BE2C (cell line): ENCODE measurements around a stretch of chr1.

DNA sequence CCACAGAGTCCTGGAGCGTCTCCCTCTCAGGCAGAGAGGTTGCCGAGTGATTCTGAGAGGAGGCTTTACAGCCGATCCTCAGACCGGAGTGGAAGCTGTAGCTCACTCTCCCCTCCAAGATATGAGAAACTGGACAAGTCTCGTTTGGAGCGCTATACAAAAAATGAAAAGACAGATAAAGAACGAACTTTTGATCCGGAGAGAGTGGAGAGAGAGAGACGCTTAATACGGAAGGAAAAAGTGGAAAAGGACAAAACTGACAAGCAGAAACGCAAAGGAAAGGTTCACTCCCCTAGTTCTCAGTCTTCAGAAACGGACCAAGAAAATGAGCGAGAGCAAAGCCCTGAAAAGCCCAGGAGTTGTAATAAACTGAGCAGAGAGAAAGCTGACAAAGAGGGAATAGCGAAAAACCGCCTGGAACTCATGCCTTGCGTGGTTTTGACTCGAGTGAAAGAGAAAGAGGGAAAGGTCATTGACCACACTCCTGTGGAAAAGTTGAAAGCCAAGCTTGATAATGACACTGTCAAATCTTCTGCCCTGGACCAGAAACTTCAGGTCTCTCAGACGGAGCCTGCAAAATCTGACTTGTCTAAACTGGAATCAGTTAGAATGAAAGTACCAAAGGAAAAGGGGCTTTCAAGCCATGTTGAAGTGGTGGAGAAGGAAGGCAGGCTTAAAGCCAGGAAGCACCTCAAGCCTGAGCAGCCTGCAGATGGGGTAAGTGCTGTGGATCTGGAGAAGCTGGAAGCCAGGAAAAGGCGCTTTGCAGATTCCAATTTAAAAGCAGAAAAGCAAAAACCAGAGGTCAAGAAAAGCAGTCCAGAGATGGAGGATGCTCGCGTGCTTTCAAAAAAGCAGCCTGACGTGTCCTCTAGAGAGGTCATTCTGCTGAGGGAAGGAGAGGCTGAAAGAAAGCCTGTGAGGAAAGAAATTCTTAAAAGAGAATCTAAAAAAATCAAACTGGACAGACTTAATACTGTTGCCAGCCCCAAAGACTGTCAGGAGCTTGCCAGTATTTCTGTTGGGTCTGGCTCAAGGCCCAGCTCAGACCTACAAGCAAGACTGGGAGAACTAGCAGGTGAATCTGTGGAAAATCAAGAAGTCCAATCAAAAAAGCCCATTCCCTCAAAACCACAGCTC, 47.1 kb downstream of the ZBTB17 start:
- RRBS: 93% methylated on average over 3 of the region's 22 CpGs

DNA sequence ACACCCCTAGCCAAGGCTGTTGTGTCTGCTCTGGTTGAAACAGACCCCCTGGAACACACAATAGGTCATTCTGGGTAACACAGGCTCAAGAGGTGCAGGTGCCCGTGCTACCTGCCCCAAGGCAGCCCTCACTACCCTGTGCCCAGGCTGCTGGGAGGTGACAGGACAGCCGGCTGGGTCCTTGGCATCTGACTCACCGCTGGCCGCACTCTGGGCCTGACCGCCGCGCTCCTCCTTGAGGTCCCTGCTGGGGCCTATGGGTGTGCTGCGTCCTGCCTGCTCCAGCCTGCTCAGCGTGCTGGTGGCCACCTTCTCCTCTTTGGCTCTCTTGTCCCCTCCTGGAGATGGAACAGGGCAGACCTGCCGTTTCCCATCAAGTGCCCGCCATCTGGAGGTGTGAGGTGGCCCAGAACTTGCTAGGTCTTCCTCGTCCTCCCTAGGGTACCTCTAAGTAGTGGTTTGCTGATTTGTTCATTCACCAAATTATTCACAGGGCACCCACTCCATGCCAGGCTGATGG, 29.9 kb downstream of the ZBTB17 start:
- RRBS: no CpG with 5 or more reads among the region's 12 CpGs

- RRBS: no CpG with 5 or more reads among the region's 11 CpGs
These were observed 29.0 kb downstream of the ZBTB17 start for GRCh38 chr1:15946898-15947347.

- RRBS: no CpG with 5 or more reads among the region's 13 CpGs
These were observed 17.8 kb upstream of the FAM131C start for GRCh38 chr1:16091191-16091766.

GRCh38 chr1:16115203-16116459, 40.2 kb downstream of the EPHA2 start:
- RRBS: no CpG with 5 or more reads among the region's 29 CpGs

- RRBS: no CpG with 5 or more reads among the region's 31 CpGs
These were observed 17.9 kb downstream of the EPHA2 start for GRCh38 chr1:16137864-16138409.

GRCh38 chr1:16138781-16139648, 16.9 kb downstream of the EPHA2 start:
- RRBS: no CpG with 5 or more reads among the region's 11 CpGs

DNA sequence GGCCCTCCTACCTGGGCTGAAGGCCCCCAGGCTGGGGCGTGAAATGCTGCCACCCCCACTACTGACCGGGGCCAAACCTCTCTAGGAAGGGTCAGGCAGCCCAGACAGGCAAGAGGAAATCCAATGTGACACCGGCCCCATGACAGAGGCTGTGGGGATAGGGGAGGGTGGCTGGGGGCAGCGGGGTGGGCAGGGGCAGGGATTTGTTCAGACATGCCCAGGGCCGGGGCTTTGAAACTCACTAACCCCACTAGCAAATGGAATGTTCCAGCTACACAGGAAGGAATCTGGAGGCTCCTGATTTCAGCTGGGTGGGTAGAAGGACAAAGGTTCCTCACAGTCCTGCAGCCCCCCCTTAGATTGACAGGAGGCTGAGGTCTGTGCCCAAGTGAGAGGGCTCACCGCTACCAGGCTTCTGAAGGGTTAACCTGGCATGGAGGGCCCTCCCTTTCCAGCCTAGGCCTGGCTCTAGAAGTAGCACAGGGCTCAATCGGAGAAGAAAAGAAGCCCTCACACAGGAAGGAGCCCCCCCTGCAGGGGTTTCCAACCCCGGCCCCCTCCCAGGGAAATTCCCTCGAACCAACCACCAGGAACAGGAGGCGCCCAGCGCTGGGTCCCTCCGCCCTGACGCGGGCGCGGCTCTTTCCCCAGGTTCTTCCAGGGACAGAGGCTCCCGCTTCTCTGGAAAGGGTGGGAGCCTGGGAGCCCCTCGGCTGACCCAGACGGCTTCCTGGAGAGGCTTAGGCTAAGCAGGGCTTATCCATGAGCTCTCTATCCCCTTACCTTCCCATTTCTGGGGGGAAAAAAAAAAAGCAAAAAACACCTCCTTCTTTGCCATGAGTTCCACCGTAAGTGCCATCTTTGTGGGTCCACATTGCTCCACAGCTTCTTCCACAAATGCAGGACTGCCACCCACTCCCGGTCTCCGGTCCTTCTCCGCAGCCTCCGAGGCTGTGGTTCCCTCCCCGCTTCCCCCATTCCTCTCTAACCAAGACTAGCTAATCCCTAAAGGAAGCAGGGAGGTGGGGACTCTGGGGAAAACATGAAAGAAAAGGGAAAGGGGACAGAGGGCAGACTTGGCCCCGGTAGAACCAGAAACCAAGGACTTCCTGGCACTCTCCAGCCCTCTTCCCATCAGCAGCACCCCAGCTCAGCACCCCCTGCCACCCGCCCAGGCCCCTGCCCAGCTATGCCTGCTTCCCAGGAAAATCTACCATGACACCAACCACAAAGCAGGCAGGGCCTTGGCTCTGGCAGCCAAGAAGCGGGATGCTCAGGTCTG, 3.1 kb downstream of the EPHA2 start:
- RRBS: 76% methylated on average over 4 of the region's 28 CpGs

DNA sequence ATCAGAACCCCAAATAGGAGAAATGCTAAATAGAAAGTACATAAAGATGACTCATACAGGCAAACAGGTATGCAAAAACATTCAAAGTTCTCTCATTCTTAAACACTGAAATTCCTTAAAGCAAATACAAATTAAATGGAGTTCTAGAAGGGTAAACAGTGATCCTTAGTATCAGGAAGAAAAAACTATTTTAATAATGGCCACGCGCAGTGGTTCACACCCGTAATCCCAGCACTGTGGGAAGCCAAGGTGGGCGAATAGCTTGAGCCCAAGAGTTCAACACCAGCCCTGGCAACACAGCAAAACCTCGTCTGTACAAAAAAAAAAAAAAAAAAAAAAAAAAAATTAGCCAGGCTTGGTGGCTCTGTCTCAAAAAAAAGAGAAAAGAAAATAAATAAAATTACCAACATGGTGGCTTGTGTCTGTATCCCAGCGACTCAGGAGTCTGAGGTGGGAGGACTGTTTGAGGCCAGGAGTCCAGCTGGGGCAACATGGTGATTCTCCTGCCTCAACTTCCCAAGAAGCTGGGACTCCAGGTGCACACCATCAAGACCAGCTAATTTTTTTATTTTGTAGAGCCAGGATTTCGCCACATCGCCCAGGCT, 17.4 kb downstream of the FBXO42 start:
- RRBS: no CpG with 5 or more reads among the region's 8 CpGs

DNA sequence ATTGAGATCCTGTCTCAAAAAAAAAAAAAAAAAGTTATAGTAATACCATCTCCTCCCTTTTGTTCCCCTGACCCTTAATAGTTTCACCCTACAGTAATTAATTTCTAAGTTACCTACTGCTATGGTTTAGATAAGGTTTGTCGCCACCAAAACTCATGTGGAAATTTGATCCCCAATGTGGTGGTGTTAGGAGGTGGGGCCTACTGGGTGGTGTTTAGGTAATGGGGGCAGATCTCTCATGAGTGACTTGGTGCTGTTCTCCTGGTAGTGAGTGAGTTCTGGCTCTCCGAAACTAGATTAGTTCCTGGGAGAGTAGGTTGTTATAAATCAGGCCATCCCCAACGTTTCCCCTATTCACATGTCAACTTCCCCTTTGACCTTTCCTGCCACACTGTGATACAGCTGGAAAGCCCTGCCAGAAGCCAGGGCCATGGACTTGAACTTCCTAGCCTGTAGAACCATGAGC, 9.7 kb downstream of the FBXO42 start:
- RRBS: no CpG with 5 or more reads among the region's 3 CpGs

- RRBS: no CpG with 5 or more reads among the region's 9 CpGs
These were observed 4.8 kb downstream of the SZRD1 start for GRCh38 chr1:16371748-16372274.

- RRBS: no CpG with 5 or more reads among the region's 14 CpGs
These were observed 8.5 kb downstream of the SZRD1 start for GRCh38 chr1:16375477-16376042.

GRCh38 chr1:16378544-16378816, 11.4 kb downstream of the SZRD1 start:
- RRBS: no CpG with 5 or more reads among the region's 5 CpGs

DNA sequence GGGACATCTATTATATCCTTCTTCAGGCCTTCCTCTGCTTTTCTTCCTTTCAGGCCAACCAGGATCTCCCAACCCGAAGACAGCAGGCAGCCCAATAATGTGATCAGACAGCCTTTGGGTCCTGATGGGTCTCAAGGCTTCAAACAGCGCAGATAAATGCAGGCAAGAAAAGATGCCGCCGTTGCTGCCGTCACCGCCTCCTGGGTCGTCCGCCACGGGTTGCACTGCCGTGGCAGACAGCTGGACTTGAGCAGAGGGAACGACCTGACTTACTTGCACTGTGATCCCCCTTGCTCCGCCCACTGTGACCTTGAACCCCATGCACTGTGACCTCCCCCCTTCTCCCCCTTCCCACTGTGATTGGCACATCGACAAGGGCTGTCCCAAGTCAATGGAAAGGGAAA, 27.9 kb downstream of the SZRD1 start:
- RRBS: no CpG with 5 or more reads among the region's 13 CpGs

DNA sequence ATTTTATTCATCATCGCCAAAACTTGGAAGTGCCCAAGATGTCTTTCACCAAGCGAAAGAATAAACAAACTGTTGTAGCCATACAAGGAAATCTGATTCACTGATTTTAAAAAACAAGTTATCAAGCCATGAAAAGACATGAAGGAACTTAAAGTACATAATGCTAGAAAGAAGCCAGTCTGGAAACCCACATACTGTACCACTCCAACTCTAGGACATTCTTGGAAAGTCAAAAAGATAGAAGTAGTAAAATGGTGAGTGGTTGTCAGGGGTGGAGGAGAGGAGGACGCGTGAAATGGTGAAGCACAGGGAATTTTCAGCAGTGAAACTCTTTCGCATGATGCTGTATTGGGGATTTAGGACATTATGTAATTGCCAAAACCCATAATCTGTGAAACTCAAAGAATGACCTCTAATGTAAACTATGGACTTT, 165.5 kb downstream of the NECAP2 start:
- RRBS: no CpG with 5 or more reads among the region's 5 CpGs

DNA sequence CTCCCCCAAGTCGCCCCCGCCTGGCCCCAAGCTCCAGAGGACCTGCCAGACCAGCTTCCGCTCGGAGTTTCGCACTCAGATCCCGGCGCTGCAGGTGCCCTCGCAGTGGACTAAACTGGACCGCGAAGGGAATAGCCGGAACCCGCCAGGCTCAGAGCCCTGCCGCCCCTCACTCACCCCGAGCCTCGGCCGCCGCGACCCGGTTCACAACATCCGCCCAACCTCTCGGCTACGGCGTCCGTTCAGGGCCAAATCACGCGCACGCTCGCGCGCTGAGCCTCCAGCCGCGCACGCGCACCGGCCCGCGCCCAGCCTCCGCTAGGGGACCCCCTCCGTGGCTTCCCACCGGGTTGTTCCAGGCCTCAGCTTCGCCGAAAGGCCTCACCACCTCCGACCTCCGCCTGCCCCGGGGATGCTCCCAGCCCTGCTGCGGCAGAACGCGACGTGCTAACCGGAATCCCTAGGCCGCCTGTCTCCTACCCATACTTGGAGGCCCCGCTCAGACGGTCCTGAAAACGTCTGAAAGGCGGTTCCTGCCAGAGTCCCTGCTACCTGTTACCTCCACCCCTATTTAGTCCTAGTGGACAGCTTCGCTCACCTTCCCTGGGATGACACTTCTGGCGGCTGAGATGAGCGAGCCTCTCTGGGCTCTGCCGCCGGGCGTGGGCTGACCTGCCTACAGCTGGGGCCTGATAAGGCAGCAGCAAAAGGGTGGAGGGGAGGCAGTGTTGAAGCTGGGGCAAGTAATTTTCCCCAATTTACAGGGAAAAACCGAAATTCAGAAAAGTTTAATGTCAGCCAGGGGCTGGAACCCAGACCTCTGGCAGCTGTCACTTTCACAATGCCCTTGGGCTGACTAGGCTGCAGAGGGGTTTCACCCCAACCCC, 204.2 kb downstream of the NECAP2 start:
- RRBS: 1% methylated on average over 29 of the region's 62 CpGs

- RRBS: no CpG with 5 or more reads among the region's 3 CpGs
These were observed 52.0 kb upstream of the CROCC start for GRCh38 chr1:16869722-16870053.

- RRBS: 87% methylated on average over 7 of the region's 64 CpGs
These were observed 49.4 kb upstream of the CROCC start for GRCh38 chr1:16872105-16872980.

DNA sequence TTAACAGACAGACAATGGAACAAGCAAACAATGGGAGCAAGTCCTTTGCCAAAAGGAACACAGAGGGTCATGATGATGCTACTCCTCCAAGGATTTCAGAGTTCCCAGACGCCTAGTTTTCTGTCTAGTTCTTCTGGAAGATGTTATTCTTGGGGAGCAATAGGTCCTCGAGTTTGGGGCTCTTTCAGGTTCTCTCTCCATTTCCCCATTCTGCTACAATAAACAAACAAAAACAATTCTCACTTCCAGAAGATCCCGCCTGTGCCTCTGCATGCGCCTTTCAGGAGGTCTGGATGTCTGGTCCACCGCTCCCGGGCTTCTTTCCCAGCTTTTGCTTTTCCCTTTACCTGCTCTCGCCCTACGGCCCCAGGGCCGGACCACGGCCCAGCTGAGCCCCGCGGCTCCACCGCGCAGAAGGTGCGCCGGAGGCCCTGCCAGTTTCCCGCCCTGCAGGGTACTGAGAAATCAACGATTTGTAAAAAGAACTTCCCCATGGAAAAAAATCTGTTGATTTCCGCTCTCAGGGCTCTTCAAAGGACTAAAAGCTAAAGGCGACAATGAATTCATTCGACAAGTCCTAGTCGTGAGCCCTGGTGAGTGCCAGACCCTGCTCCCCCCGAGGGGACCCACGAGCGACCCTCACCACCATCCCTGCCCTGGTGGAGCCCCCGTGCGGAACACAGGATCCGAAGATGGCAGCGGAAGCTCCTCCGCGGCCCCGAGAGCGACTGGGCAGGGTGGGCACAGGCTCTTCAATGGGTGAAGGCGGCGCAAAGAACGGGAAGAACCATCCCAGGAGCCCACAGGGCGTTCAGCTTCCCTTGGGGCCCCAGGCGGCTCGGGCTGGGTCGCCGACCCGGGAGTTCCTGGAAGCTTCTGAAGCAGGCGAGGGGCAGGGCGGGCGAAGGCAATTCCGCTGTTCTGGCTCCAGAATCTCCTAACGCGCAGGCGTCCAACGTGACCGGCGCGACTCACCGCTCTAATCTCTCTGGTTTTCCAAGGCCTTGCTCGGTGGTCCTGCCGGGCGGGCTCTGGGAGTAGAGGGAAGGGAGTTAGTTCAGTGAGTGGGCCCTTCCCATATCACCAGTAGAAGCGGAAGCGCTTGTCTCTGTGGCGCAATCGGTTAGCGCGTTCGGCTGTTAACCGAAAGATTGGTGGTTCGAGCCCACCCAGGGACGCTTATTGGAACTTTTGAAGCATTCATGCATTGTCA, 32.8 kb upstream of the CROCC start:
- RRBS: 87% methylated on average over 14 of the region's 67 CpGs

GRCh38 chr1:16896473-16897106, 25.1 kb upstream of the CROCC start:
- RRBS: 10% methylated on average over 3 of the region's 24 CpGs